SK-N-DZ (cell line): ENCODE data around the genes TRPV3 and P2RX1.

DNA sequence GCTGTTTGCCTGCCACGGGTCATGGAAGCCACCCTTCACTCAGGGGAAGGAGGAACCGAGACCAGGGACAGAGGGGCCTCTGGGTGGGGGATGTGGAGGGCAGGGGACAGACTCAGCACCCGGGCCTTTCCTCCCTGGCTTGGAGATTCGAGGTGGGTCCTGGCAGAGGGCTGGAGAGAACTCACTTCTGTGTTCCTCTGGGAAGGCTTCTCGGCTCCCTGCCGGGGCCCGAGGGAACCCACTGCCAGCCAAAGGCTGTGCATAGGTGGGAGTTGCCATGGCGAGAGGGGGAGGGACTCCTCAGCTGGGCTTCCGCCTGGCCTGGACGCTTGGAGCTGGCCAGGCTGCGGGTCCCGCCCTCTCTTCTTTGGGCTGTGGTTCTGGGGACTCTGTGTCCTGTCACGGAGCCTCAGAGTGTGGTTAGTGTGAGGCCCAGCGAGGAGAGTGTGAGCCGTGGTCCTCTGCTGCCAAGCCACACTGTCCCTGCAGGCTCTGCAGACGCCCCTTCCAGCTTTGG lies 123.2 kb downstream of the OR1D5 start:
RAMPAGE:
- cytosol, long total RNA: no peak
- nucleus, long total RNA: no peak

DNA sequence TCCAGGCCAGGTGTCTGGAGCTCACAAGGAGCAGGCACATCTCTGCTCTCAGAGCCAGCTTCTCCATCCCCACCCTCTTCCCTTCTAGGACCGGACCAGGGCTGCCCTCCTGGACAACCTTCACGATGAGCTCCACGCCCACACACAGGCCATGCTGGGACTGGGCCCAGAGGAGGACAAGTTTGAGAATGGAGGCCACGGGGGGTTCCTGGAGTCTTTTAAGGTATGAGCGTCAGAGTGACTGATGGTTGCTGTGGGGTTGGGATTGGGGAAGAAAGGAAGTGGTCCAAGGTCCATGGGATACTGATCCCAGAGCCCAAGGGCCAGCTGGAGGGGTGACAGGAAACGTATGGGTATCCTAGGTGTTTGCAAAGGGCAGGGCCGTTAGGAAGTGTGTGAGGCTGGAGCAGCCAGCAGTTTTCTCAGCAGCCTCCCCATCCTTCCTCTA lies 55.5 kb downstream of the OR1D5 start:
RAMPAGE:
- cytosol, long total RNA: no peak
- nucleus, long total RNA: no peak

RAMPAGE:
- cytosol, long total RNA: no peak
- nucleus, long total RNA: no peak
Measured at GRCh38 chr17:3030136-3030654, 33.2 kb downstream of the OR1D5 start.

RAMPAGE:
- cytosol, long total RNA: no peak
- nucleus, long total RNA: no peak
Measured at GRCh38 chr17:3049054-3049569, 14.3 kb downstream of the OR1D5 start.

GRCh38 chr17:3476433-3476722 lies 581 bp downstream of the ASPA start:
RAMPAGE:
- cytosol, long total RNA: no peak
- nucleus, long total RNA: no peak

DNA sequence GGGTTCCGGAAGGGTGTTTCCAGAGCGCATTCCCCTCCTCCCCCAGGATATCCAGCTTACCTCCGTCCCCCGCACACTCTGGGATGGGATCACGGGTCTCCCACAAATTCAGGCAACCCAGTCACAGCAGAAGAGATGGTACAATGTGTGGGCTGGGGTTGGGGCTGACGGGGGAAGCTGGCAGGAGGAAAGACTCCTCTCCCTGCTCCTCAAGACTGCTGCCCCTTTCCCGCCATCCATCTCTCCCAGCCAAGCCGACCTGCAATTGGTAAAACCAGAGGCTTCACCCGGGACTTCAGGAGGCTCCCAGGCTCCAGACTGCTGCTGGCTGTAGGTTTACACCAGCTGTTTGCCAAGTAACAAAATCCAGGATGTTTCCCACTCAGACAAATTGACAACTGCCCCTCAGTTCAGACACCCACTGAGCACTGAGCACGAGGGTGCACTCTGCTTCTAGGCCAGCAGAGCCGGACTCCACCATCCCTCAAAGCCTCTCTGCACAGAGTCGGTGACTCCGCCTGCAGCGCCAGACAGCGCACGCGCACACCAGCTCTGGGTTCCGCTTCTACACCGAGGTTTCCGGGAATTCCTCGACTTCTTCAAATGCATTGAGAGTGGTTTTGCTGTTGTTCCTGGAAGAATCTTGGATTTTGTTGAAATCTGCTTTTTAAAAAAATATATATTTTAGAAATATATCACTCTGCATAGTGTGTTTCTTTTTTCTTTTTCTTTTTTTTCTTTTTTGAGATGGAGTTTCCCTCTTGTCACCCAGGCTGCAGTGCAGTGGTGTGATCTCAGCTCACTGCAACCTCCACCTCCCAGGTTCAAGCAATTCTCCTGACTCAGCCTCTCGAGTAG lies 37.8 kb downstream of the ASPA start:
RAMPAGE:
- cytosol, long total RNA: start-site peak on the minus strand centred at position 501 of the sequence, 19 bp wide, 46 and 82 reads in 2 replicates
- nucleus, long total RNA: no peak

DNA sequence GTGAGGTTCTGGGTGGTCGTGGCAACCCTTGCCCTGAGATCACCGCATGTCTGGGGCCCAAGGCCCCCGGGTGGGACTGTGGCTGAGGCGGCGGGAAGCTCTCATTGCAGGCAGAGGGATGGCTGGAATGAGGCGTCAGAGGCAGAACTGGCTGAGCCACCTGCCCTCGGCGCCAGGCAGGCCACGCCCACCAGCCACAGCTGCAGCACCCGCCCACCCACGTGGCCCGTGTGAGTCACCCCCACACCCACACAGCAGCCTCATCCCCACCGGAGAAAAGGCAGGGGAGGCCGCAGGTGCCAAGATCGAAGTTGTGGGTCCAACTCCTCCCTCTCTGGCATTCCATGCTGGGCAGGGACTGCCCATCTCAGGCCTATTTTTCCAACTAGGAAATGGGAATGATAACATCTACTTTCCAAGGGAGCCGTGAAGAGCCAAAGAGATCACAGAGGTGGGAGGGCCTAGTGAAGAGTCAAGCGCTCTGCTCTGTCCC lies at the start of gene TRPV3:
TSS of gene TRPV3 (minus strand) at position 134 of the 493 bp plus-strand sequence.
RAMPAGE:
- cytosol, long total RNA: no peak
- nucleus, long total RNA: start-site peak on the minus strand centred at position 157 of the sequence, 109 bp wide, 35 and 10 reads in 2 replicates

DNA sequence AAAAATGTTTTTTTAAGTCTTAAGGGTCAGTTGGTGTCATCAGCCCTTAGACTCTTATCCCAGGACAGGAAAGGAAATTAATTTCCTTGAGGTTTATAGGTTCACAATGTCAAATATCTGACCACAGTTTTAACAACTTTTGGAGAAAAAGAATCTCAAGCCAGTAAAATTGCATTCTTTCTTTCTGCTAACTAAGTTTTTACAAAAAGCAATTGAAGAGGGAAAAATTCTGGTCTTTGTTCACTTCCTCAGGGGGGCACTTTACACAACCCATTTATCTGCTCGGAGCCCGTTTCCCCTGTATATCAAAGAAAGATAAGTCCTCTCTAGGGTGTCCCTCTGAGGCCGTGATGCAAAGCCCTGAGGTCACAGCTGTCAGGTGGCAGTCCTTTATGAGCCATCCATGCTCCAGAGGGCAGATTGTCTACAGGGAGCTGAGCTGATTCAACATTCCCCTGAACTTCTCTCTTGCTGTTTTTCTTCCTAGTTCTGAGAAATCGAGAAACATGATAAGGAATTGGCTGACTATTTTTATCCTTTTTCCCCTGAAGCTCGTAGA lies 3.2 kb downstream of the CTNS start:
RAMPAGE:
- cytosol, long total RNA: no peak
- nucleus, long total RNA: no peak

GRCh38 chr17:3647119-3647678 lies 10.6 kb downstream of the CTNS start:
RAMPAGE:
- cytosol, long total RNA: no peak
- nucleus, long total RNA: no peak

DNA sequence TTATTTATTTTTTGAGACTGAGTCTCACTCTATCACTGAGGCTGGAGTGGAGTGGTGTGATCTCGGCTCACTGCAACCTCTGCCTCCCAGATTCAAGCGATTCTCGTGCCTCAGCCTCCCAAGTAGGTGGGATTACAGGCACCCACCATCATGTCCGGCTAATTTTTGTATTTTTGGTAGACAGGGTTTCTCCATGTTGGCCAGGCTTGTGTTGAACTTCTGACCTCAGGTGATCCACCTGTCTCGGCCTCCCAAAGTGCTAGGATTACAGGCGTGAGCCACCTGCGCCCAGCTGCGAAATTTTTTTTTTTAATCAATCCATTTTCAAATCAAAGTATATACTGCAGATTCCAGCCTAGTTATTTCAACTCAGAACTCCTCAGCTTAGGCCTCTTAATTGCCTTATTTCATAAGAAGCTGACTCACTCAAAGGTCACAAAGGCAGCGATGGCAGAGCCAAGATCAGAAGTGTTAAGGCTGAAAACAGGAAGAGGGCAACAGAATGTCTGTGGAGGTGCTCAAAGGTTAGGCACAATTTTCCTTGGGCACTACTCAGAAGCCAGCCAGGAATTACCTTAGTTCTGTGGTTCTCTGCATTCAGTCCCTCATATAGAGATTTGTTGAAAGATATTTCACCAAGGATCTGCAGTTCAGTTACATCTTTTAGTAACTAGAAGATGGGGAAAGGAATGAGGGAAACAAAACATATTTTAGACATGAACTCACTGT lies 3.8 kb upstream of the HASPIN start:
RAMPAGE:
- cytosol, long total RNA: no peak
- nucleus, long total RNA: no peak

DNA sequence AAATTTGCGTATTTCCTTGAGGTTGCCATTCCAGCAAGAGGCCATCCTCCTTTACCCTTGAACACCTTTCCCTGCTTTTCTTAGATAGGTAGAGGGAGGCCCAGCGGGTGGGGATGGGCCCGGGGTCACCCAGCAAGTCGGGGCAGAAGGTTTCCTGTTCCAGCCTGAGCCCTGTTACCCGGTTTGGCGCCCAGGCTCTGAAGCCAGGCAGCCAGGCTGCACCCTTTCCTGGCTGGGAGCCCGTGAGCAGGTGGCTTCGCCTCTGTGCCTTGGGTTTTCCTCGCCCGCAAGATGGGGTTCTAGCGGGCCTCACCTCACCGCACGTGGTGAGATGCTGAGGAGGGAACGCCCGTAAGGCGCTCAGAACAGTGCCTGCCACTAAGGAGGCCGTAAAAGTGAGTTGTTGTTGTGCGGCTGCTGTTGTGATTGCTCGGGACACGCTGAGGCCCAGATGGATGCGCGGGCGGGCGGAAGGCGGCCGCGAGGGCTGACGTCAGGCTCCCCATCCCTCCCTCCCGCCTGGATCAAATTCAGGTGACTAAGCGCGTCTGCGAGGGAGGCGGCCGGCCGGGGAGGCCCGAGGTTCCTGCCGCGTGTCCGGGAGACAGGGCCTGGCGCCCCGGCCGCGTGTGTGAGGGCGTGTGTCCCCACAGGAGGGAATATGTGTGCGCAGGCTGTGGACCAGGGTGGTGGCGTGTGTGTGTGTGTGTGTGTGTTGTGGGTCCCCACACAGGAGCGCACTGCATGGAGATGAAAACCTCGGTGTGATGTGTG lies 4.4 kb downstream of the CAMKK1 start:
RAMPAGE:
- cytosol, long total RNA: no peak
- nucleus, long total RNA: no peak

DNA sequence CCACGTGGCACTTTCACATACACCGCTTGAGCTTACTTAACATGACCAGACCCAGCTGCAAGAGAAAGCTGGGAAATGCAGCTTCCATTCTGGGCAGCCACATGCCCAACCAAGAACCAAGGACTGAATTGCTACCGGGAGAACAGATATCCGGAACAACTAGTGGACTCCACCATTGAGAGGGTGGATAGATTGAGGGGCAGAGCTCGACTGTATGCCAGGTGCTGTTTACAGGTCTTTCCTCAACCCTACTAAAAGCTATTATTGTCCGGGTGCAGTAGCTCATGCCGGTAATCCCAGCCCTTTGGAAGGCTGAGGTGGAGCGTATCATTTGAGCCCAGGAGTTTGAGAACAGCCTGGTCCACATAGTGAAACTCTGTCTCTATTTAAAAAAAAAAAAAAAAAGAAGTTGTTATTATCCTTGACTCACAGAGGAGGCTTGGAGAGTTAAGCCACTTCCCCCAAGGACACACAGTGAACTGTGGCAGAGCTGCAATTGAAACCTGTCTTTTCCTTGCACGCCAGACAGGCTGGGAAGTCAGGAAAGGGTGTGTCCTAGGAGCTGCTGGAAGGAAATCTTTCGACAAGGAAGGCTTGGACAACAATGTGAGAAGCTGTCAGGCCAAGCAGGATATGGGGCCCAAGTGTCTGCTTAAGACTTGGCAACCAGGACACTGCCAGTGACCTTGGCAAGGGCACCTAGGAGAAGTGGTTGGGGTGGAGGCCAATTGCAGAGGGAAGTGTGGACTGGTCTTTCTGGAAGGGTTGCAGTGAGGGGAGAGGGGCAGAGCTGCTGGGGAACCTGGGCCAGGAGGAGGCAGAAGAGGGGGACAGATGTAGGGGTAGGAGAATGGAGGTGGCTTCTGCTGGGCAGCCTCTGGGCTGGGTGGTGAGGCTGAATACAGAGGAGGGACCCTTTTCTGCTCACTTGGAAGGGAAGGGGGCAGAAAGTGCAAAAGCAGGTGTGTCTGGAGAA lies 1.9 kb upstream of the CAMKK1 start:
RAMPAGE:
- cytosol, long total RNA: no peak
- nucleus, long total RNA: no peak

GRCh38 chr17:3896836-3897638 lies 4.2 kb upstream of the CAMKK1 start:
RAMPAGE:
- cytosol, long total RNA: no peak
- nucleus, long total RNA: no peak

DNA sequence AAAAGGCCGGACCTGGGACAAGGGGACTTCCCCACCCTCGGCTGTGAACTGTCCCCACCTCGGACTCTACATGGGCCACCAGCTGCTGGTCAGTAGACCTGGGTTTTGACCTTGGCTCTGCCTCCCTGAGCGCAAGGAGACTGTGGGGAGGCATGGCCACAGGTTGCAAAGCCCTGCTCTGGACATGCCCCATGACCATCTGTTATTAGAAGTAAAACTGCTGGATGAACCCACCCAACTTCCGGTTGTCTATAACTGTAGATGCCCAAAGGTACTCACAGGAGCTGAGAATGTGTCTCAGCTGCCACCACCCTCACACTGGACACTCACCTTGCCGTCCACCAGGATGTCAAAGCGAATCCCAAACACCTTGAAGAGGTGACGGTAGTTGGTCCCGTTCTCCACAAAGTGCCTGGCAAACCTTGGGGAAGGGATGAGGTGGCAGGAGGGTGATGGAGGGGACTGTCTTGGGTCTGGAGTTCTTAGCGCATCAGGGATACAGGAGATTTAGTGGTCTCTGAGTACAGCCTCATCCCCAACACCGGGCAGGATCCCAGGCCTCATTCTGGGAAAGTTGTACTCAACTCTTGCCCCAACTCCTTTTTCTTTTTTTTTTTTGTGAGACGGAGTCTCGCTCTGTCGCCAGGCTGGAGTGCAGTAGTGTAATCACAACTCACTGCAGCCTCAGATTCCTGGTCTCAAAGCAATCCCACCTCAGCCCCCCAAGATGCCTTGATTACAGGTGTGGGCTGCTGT lies 5.9 kb upstream of the CAMKK1 start:
RAMPAGE:
- cytosol, long total RNA: no peak
- nucleus, long total RNA: no peak

DNA sequence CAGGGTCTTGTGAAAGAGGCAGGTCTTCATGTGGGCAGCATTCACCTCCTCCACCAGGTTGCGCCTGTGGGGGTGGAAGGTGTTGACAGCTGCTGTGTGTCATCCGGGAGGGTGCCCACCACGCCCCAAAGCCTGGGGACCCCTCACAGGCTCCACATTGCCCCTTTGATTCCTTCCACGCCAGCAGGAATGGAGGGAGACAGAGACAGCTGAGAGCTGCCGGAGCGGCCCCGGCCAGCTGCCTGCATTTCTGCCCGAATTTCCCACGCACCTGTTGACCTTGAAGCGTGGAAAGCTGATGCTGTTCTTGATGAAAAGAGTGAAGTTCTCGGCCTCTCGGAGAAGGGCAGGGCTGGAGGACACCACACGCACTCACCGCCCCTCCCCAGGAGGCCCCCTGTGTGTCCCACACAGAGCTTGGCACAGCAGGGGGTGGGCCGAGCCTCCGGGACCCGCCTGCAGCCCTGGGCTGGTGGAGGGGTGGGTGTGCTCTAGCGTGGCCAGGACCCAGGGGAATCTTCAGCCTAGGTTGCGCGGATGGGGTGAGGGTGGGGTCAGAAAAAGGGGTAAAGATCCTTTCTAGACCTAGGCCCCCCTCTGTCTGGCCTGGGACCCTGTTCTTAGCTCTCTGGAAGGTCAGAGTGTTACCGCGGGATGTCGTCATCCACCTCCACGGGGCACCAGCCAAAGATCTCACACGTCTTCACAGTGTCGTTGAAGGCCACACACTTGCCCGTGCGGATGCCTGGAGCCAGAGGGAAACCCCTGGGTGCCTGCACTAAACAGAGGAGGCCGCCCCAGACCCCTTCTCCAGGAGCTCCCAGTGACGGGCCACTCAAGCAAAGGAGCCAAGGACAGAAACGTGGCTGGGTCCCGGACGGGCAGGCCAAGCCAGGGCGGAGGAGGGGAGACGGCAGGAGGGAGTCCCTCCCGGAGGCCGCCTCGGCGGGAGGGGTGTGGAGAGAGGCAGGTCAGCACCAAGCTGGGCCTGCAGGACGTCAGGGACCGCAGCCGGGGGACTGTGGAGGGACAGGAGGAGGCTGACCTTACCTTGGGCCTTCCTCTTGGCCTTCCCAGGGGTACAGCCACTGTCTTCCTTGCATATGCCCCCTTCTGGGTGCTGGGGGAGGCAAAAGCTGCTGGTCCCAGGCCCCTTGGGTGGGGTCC lies 10.8 kb upstream of the CAMKK1 start:
RAMPAGE:
- cytosol, long total RNA: no peak
- nucleus, long total RNA: no peak

DNA sequence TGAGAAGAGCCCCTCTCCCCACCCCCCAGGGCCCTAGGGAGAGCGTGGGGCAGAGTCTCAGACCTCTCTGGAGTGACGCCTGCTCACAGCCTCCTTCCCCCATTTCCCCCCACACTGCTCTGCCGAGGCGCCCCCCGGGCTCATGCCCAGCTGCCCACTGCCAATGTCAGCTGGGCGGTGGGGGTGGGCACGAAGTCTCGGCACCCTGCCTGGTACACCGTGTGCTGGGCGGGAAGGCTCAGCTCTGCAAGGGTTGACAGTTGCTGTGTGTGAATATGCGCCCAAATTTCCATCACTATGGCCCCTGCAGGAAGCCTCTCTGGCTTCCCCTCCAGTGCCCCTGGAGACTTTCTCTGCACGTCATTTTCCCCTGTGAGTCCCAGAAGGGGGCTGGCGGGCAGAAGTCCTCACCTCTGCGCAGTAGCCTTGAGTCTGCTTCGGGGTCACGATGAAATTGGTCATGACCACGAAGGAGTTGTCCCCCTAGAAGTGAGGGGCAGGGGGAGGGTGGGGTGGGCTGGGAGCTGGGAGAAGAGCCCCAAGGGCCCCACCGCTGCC lies 11.7 kb upstream of the CAMKK1 start:
RAMPAGE:
- cytosol, long total RNA: no peak
- nucleus, long total RNA: no peak

DNA sequence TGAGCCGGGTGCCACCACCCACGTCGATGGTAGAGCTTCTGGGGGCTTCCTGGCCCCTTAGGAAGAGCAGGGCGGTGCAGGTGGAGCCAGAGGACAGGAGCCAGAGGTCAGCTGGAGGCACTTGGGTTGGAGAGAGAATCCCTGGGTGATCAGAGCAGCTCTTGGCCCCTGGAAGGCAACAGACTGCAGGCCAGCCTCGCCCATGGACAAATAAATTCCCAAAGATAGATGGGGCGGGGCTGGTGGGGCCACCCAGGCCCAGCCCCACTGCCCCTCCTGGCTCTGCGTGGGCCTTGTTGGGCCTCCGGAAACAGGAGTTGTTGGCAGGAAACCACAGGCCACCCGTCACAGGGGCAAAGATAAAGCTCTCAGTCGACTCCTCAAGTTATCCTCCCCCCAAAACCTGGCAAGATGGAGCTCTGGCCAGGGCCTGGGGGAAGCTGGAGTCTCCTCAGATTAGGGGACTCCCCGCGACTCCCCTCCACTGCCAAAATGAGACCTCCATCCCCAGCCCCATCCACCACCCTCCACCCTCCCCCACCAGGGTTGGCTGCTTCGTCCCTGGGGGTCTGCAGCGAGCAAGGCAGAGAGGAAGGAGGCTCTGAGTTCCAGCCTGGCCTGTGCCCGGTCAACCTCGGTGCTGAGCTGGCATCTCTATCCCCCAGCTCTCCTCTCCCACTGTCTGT lies at the start of gene P2RX1:
TSS of gene P2RX1 (minus strand) at position 185 of the 686 bp plus-strand sequence.
RAMPAGE:
- cytosol, long total RNA: no peak
- nucleus, long total RNA: no peak

RAMPAGE:
- cytosol, long total RNA: no peak
- nucleus, long total RNA: no peak
Measured at GRCh38 chr17:3916967-3917973, 1.0 kb upstream of the P2RX1 start.

DNA sequence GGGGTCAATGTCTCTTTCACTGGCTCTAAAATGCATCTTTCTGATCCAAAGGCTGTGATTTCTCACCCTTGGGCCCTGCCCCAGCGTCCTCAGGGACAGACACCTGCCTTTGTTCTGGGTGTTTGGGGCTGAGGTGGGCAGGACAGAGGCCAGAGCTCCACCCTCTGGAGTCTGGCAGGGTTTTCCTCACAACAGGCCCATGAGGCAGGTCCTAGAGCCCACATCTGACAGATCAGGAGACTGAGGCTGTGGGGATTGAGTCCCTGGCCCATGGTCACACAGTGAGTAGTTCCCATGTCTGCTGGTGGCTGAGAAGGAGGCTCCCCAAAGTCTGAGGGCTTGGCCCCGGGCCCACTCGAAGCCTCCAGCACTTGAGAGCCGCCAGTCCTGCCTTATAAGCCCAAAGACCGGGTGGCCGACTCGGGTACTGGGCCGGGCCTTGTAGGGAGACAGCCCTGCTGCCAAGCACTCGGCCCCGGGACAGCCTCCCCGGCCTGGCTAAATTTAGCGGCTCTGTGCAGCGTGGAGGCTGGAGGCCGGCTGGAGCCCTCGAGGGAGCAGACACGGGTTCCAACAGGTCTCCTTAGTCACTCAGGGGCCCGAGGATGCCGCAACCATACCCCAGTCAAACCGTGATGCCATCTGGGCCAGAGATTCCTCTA lies 2.6 kb upstream of the P2RX1 start:
RAMPAGE:
- cytosol, long total RNA: no peak
- nucleus, long total RNA: no peak

GRCh38 chr17:3980548-3980747 lies 16.2 kb upstream of the ATP2A3 start:
RAMPAGE:
- cytosol, long total RNA: no peak
- nucleus, long total RNA: no peak